Upper lobe of left lung (tissue), 5 donors: ENCODE measurements around the genes CDC40, DDO, SLC16A10 and MFSD4B.

DNA sequence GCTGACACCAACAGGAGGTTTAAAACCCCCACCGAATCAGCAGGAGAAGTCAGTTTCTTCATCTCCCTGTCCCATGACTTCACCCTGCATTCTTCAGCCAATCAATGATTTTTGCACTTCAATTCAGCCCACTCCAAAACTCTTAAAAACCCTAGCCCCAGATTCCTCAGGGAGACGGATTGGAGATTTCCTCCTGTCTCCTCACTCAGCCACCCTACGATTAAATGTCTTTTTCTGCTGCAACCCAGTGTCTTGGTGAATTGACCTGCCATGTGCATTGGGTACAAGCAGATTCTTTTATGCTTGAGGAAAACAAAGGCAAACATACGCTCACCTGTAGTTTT is 30.8 kb upstream of the ZBTB24 start:
- PRO-cap, 2 experiments: no peak in any of the 2 experiments
- RAMPAGE, long total RNA, 4 experiments: no peak in any of the 4 experiments

DNA sequence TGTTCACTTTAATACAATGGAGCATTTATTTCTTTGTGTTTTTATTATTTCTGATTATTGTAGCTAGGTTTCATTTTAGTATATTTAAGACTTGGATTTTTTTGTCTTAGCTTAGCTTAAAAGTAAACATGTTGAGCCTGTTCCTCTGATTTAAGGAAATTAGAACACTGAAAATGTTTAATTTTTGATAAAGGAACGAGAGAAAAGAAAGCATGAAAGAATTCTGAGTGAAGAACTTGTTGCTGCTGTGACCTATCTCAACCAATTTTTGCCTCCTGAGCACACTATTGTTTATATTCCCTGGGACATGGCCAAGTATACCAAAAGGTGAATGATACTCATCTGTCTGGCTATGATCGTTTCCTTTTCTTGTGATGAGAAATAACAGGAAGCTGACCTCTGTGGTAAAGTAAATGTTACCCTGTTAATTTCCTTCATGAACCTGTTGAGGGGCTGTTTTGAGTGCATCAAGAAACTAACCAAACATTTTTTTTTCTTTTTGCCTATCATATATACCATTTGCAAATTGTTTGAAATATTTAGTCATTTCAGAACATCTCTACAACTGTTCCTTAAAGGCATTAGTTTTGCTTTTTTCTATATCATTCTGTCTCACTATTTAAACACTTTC is 69.1 kb downstream of the FIG4 start:
- PRO-cap, 2 experiments: no peak in any of the 2 experiments
- RAMPAGE, long total RNA, 4 experiments: no peak in any of the 4 experiments

GRCh38 chr6:109894162-109894830 is 83.8 kb upstream of the GPR6 start:
- PRO-cap, 2 experiments: no peak in any of the 2 experiments
- RAMPAGE, long total RNA, 4 experiments: no peak in any of the 4 experiments

DNA sequence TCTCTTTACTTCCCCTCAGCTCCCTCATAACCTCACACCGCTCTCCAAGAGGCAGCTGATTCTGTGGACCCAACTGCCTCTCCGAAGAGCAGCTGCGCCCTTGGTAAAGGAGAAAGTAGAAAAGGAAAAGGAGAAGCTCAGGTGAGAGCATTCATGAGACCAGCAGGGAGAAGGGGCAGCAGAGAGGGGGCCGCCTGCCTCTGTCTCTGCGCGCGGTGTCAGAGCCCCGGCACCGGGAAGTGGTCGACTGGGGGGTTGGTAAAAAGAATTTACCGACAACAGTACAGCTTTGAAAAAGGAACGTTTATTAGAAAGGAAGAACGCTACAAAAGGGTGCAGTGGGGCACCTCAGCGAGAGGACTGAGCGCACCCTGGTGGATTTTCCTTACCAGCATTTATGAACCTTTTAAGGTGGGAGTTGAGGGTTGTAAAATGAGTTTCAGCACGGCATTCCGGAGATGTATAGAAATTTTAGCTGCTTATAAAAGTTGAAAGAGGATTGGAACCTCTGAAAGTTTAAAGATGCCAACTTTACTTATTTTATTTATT is 61.9 kb downstream of the GPR6 start:
- PRO-cap, 2 experiments: no peak in any of the 2 experiments
- RAMPAGE, long total RNA, 4 experiments: no peak in any of the 4 experiments

DNA sequence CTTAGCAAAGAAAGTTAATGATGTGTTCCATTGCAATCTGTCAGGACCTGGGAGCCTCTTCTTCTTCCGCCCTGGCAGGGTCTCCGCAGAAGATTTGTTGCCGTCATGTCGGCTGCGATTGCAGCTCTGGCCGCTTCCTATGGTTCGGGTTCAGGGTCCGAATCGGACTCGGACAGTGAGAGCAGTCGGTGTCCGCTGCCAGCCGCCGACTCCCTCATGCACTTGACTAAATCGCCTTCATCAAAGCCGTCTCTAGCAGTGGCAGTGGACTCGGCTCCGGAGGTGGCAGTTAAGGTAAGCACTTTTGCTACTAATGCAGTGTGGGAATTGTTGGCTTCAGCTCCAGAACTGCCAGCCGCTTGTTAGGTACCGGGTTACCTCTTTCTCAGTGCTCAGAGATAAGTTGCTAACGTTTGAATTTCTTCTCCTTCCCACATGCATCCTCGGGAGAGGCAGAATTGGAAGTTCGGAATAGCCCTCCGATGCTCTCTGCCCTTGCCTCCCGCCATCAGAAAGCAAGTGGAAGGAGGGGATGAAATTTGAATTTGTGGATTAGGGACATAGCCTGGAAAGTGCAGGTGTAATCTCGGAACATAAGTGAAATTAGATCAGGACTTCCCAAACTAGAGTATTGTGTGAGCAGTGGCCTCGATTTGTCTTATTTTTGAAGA is at the start of gene CDC40:
CDC40 (plus strand) TSS at position 88 of the 671 bp plus-strand sequence.
- PRO-cap, 2 experiments: peak in 1 of 2 experiments; most common plus-strand start position 65 of the sequence (in 1)
- RAMPAGE, long total RNA, 4 experiments: start-site peak on the plus strand in 4 of 4 experiments, centred at positions 78 to 96 of the sequence, 23 to 195 reads per replicate

DNA sequence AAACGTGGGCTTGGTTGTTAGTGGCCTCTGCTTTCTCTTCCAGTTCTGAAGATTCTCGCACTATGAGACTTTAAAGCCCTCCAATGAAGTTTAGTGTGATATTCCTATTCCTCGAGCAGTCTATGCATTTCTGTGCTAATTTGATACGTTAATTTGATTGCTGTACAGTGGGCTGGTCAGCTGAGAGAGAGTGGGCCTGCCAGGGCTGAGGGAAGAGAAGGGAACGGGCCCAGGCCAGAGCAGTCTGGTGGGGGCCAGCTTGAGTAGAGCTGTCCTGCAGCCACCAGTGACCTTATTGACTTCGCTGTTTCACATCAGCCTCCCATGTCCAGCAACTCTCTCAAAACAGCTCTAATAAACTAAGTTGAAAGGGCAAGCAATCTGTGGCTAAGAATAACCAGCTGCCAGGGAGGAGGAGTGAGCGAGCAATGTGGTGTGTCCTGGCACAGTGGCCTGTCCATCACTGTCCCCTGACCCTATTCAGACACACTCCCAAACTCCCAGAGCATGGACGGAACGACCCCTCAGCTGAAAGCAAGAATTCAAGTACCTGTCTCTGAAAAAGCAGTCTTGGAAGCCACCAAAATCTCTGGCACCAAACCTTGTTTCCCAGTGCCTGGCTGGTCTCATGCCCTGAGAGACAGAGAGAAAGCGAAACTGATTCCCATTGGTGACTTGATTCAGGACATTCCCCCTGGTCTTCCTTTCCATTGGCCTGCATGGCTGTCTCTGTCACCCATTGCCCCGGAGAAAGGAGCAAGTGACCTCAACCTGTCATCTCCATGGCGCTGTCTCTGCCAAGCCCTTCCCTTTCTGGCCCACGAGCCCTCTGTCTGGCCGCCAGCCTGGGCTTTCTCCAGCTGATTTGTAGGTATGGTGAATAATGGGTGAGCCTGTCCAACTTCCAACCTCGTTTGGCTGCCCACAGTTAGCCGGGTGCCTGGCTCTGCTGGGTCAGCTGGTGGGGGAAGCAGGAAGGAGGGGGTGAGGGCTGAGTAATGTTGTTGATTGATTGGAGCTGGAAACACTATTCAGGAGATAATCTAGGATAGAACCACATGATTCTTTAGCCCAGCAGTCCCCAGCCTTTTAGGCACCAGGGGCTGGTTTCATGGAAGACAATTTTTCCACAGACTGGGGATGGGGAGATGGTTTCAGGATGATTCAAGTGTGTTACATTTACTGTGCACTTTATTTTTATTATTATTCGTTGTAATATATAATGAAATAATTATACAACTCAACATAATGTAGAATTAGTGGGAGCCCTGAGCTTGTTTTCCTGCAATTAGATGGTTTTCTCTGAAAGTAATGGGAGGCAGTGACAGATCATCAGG is at the start of gene DDO:
DDO (minus strand) TSS at position 659 of the 1,337 bp plus-strand sequence.
- PRO-cap, 2 experiments: no peak in any of the 2 experiments
- RAMPAGE, long total RNA, 4 experiments: start-site peak on the minus strand in 3 of 4 experiments, centred at positions 630 to 635 of the sequence, 30 to 46 reads per replicate

- PRO-cap, 2 experiments: no peak in any of the 2 experiments
- RAMPAGE, long total RNA, 4 experiments: no peak in any of the 4 experiments
These were observed 1.2 kb downstream of the SLC22A16 start for GRCh38 chr6:110475277-110475643.

DNA sequence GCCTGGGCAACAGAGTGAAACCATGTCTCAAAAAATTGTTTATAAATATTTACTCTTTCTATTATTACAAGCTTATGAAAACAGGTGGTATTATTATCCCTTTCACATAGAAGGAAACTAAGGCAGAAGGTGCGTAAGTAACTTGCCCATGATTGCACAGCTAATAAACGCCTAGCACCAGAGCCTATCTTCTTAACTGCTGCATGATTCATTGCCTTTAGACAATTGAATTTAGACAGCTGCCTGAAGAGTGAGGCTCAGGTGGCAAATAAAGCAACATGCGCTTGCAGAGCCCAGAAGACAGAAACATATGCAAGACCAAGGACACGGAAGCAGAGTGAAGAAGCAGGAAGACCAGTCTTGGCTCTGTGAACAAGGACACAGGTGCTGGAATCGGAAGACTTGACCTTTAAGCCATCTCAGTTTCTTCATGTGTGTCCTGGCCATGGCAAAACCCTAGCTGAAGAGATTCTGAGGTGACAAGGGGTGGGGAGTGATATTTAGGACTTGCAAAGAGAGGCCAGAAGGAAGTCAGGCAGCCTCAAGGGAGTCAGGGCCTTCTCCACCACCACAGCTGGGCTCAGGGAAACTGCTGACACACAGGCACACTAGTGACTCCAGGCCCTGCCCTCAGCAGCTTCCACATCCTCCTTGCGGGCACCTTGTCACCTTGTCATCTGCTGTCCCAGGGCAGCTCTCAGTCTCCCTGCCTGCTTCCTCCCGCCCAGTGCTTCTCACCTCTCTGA is 91.7 kb upstream of the SLC22A16 start:
- PRO-cap, 2 experiments: no peak in any of the 2 experiments
- RAMPAGE, long total RNA, 4 experiments: no peak in any of the 4 experiments

- PRO-cap, 2 experiments: peak in 1 of 2 experiments; most common plus-strand start chr6:110814623 (in 1)
- RAMPAGE, long total RNA, 4 experiments: start-site peak on the minus strand in 1 of 4 experiments, at chr6:110814527-110814688 at its widest, 11 reads per replicate
These were observed 902 bp downstream of the CDK19 start for GRCh38 chr6:110814281-110814852.

- PRO-cap, 2 experiments: no peak in any of the 2 experiments
- RAMPAGE, long total RNA, 4 experiments: no peak in any of the 4 experiments
These were observed 11.1 kb upstream of the CDK19 start for GRCh38 chr6:110826206-110826970.

- PRO-cap, 2 experiments: no peak in any of the 2 experiments
- RAMPAGE, long total RNA, 4 experiments: no peak in any of the 4 experiments
These were observed 405 bp downstream of the AMD1 start for GRCh38 chr6:110874866-110875513.

DNA sequence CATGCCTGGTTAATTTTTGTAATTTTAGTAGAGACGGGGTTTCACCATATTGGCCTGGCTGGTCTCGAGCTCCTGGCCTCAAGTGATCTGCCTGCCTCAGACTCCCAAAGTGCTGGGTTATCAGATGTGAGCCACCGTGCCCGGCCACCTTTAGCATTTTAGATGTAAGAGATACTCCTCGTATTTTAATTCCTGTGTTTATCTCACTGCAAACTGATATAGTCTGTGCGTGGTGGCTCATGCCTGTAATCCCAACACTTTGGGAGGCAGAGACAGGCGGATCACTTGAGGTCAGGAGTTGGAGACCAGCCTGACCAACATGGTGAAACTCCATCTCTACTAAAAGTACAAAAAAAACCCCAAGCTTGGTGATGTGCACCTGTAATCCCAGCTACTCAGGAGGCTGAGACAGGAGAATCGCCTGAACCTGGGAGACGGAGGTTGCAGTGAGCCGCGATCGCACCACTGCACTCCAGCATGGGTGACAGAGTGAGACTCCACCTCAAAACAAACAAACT is 27.1 kb downstream of the AMD1 start:
- PRO-cap, 2 experiments: no peak in any of the 2 experiments
- RAMPAGE, long total RNA, 4 experiments: no peak in any of the 4 experiments

DNA sequence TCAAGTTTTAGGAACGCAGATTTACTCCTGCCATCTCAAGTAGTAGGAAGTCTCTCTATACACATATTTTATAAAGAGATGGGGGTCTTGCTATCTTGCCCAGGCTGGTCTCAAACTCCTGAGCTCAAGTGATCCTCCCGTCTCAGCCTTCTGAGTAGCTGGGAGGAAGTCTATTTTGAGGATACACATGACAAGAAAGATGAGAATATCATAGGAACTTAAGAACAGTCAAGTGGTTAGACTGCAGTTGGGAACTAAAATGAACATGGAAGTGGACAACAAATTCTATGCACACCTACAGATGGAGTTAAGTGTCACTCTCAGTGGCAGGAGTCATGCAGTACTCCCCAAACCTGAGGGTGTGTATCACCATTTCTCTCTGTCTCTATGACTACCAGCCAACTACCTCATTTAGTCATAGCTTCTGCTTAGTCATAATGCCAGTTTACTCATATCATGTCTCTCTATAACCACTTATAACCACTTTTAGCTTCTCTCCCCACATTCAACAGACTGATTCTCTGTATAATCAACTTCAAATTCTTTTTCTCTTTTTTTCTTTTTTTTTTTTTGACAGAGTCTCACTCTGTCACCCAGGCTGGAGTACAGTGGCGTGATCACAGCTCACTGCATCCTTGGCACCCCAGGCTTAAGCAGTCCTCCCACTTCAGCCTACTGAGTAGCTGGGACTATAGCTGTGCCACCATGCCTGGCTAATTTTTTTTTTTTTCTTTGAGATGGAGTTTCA is 13.9 kb upstream of the GTF3C6 start:
- PRO-cap, 2 experiments: no peak in any of the 2 experiments
- RAMPAGE, long total RNA, 4 experiments: no peak in any of the 4 experiments

GRCh38 chr6:110959380-110959655 is 812 bp downstream of the GTF3C6 start:
- PRO-cap, 2 experiments: no peak in any of the 2 experiments
- RAMPAGE, long total RNA, 4 experiments: no peak in any of the 4 experiments

GRCh38 chr6:111086924-111087929 is at the start of gene SLC16A10:
TSS of gene SLC16A10 (plus strand) at chr6:111087503.
- PRO-cap, 2 experiments: peak in 2 of 2 experiments; most common plus-strand start chr6:111087503 (in 2); most common minus-strand start chr6:111087338 (in 1)
- RAMPAGE, long total RNA, 4 experiments: start-site peak on the plus strand in 1 of 4 experiments, at chr6:111087864-111087870 at its widest, 5 reads per replicate

DNA sequence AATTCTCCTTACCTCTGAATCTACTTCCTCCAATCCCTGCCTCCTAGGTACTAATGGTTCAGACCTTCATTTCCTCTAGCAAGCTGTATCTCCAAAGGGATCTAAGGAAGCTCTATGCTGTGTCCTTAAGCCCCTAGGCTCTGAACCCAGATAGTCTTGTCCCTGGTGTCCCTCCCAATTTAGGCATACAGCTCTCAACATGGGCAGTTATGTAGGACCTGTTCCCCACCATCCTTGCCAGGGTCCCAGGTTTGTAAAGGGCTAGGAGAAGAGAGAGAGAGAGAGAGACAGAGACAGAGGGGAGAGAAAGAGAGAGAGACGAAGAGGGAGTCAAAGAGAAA is 44.6 kb downstream of the SLC16A10 start:
- PRO-cap, 2 experiments: no peak in any of the 2 experiments
- RAMPAGE, long total RNA, 4 experiments: start-site peak on the plus strand in 1 of 4 experiments, centred at positions 134 to 238 of the sequence, 13 to 19 reads per replicate

DNA sequence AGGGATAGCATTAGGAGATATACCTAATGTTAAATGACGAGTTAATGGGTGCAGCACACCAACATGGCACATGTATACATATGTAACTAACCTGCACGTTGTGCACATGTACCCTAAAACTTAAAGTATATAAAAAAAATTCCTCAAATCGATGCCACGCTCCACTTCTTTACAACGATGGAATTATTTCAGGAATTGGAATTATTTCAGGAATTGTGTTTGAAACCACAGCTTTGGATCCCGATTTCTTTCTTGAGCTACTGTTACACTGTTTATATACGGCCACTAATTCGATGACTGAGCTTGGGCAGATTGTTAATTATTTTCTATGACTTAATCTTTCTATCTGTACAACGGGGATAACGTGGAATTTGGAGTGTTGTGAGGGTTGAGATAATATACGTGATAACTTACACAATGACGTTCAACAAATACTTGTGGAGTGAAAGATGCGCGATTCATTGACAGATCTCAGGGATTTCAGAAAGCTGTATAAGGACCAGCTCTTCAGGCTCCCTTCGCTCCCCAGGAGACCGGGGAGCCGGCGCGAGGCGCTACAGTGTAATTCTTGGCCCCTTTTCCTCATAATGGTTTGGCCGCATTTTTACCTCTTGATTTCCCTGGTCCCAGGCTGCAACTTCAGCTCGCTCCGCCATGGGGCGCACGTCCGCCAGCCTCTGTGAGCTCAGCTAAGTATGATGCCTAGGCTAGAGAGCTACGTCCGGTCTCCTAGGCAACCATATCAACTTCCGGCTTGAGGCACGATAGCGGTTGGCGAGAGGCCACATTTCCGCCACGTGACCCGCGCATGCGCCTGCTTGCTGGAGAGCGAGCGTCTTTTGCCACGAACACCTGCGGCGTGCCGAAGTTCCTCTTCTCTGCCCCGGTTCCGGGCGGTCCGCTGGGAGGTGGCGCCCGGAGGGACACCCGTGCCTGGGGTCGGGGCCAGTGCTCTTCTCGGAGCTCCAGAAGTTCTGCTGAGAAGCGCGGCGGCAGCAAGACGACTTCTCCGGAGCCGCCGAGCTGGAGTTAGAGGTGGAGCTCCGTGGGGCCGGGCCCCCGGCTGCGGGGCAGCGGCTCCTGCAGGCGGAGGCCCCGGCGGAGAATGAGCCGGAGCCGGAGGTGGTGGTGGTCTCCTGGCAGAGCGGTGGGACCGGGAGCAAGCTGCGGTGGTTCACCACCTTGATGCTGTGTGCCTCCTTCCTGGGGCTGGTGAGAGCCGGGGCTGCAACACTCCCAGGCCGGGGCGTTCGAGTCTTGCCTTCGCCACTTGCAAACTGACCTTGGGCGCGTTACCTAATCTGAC is at the start of gene MFSD4B:
MFSD4B (plus strand) TSS at position 824 of the 1,306 bp plus-strand sequence.
- PRO-cap, 2 experiments: peak in 2 of 2 experiments; most common plus-strand start position 813 of the sequence (in 2); most common minus-strand start position 678 of the sequence (in 1)
- RAMPAGE, long total RNA, 4 experiments: start-site peak on the plus strand in 4 of 4 experiments, centred at positions 834 to 848 of the sequence, 29 to 358 reads per replicate

DNA sequence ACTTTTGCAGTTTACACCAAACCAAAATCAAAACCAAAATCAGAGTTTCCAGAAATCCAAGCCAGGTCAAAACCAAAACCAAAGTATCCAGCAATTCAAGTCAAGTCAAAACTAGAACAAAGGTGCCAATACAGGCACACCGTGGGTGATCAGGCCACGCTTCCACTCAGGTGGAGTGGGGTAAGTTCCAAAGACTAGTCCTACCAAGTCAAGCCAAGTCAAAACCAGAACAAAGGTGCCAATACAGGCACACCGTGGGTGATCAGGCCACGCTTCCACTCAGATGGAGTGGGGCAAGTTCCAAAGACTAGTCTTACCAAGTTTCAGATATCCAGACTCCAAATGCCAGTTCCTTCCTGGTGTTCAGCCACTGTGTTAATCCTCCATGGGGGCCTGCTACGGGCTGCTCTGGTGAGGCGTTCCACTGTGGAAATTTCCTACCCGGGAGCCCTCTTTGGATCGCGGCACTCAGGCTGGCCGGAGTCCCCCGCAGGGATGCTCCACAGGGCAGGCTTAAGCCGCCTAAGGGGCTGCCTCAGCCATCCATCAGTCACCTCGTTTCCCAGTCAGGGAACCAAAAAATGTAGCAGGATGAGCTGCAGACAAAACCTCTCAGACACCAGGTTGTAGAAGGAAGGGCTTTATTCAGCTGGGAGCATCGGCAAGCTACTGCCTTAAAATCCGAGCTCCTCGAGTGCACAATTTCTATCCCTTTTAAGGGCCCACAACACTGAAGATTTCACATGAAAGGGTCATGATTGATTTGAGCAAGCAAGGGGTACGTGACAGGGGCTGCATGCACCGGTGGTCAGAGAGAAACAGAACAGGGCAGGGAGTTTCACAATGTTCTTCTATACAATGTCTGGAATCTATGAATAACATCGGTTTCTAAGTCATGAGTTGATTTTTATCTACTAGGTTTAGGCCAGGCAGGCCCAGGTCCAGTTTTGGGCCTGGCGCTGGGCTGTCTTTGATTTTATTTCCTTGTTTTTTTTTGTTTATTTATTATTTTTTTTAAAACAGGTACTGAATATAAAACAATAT is 30.7 kb downstream of the MFSD4B start:
- PRO-cap, 2 experiments: no peak in any of the 2 experiments
- RAMPAGE, long total RNA, 4 experiments: start-site peak on the plus strand in 1 of 4 experiments, centred at position 471 of the sequence, 5 reads per replicate

DNA sequence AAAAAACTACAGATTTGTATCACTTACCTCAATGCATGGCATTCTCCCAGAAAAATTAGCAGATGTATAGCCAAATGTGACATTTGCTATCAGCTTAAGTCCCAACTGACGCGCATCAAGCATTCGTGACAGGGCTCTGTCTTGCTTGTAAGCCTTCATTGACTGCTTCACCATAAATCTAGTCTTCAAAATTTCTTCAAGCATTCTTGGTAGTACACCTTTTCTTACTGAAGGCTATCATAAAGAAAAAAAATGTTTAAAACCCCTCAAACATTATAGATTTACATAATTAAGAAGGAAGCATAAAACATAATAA is 70.3 kb downstream of the MFSD4B start:
- PRO-cap, 2 experiments: no peak in any of the 2 experiments
- RAMPAGE, long total RNA, 4 experiments: no peak in any of the 4 experiments

- PRO-cap, 2 experiments: no peak in any of the 2 experiments
- RAMPAGE, long total RNA, 4 experiments: start-site peak on the minus strand in 1 of 4 experiments, at chr6:111475543-111476005 at its widest, 5 reads per replicate
These were observed 7.4 kb downstream of the REV3L start for GRCh38 chr6:111475444-111476138.